ENCODE data around the genes CMIP and SDR42E1.

DNA sequence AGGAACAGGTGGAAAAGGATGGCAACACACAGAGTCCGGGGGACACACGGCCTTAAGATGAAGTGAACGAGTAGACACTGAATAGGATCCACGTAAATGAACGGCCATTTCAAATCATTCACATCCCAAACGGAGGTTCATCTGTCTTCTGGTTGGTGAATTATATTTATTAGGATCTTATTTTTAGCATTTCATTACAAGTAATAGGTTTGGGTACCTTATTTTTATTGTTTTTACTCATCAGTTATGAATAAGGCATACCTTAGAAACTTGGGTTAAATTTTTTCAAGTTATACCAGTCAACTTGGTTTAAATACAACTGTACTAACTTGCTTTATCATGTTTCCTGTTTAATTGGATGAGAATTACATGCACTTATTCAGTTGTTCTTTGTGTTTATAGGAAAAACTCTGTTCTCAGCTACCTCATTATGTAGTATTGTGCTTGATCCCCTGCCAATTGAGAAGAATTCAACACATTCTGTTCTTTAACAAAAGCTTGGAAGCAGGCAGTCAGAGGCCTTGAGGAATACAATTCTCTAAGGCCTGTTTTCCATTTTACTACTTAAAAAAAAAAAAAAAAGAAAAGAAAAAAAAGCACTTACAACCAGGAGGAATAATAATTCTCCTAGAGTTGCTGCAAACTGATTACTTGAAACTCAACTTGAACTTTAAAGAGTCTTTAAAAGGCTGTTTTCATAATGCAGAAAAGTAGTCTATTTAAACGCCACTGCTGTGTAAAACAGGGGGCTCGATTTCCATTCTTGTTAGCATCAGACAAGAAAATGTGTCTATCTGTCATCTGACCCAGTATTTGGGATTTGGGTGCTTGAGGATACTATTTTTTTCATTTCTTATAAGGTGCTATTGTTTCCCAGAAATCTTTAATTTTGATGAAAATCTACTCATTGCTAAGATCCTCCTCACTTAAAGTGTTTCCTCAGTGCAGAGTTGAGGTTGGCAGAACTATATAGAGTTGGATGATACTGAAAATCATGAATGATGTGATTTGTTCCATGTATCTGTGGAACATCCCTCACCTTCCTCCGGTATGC is 60.5 kb upstream of the CMIP start:
- PRO-cap = no peak

- PRO-cap = no peak
These were observed 49.4 kb upstream of the CMIP start for GRCh38 chr16:81394922-81395821.

GRCh38 chr16:81444067-81444899 is at the start of gene CMIP:
Gene CMIP, plus strand, starts transcription at chr16:81444808.
- PRO-cap = bidirectional peak, plus-strand start at chr16:81444807, minus-strand start at chr16:81444712

DNA sequence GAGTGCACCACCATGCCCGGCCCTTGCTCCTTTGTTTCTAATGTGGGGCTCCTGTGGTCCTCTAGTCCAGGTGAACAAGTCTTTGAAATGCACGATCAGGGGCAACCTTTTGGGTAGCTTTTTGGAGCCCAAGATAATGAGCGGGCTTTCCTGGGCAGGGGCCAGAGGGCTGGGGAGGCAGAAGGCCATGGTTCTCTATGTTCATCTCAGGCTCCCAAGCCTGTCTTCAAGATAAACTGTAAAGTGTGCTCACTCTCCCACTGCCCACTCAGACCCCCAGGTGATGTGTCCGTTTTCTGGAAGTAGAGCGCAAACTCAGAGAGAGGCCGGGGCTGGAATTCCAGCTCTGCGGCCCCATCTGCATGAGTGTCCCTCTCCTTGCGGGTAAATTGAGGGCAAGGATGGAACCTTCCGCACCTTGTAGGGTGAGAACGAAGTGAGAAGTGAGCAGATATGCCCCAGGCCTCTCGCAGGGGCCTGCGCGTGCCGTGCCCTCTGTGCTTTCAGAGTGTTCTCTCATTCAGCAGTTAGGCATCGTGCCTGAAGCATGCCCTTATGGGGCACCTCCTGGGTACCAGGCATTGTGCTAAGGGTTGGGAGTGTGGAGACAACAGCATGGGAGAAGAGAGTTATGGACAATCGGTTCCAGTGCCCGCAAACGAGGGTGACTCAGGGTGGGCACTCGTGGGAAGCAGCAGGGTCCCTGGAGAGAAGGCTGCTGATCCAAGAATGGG is 23.6 kb downstream of the CMIP start:
- PRO-cap = no peak

DNA sequence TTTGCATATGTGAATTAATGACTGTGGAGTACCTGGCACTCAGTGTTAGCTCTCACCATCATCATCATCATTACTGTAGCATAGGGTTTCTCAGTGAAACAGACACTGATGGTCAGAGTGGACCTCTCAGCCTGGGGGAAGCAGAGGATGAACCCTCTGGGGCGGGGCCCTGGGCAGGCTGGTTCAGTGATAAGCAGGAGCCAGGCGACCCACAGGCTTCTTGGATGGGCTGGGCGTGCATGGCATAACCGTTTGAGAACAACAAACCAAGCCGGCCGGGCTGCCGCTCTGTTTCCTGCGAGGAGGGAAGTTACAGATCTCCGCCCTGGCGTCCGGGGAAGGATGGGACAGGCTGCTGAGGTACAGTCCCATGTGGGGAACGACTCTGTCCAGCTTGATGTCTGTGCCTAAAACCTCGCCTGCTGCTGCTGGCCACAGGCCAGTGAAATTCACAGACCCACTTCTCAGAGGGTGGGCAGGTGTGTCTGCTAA is 50.6 kb downstream of the CMIP start:
- PRO-cap = no peak

- PRO-cap = no peak
These were observed 68.7 kb downstream of the CMIP start for GRCh38 chr16:81512964-81513980.

- PRO-cap = no peak
These were observed 88.0 kb downstream of the CMIP start for GRCh38 chr16:81532439-81533165.

- PRO-cap = no peak
These were observed 102.2 kb downstream of the CMIP start for GRCh38 chr16:81546624-81547294.

DNA sequence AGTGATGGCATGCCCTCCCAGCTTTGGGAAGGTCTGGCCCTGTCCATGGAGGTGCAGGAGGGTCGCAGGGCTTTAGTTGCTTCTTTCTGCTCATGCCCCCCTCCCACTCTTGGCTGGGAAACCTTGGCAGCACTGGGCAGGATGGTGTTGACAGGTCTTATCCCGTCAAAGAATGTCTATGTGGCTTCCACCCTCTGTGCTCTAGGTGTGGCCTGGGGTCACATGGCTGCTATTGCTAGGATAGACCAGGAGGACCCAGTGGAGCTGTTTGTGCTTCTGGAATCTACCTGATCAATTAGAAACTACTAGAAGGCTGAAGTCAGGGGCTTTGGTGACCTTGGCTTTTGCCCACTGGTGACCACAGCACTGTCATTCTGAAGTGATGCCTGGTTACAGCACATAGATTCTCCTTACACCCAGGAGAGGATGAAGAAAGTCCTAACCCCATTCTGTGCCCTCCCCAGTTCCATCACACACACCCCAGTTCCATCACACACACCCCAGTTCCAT is 105.8 kb downstream of the CMIP start:
- PRO-cap = no peak

GRCh38 chr16:81583915-81584226 is 139.3 kb downstream of the CMIP start:
- PRO-cap = no peak

DNA sequence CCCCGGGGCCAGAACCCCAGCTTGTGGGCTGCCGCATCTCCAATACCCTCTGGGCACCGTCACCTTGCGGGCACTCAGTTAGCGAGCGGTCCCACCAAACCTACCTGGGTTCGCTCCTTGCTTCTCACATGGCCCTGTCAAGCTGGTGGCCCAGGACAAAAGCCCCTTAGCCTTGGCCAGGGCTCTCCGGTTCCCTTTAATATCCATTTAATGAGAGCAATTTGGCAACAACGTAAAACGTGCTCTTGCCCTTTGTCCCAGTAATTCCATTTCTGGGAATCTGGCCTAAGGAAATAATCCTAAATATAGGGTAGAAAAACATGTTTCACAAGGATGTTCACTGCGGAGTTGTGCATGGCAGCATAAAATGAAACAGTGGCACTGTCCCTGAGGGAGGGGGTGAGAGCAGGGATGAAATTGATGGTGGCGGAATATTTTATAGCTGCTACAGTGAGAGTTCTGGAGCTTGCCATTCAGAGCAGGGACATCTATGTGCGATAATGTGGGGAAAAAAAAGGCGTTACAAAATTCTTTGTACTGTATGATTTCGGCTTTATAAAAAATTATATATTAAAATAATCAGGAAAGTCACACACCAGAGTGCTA is 157.2 kb downstream of the CMIP start:
- PRO-cap = no peak

GRCh38 chr16:81632123-81632580 is 146.9 kb upstream of the PLCG2 start:
- PRO-cap = no peak

GRCh38 chr16:81633742-81634178 is 145.3 kb upstream of the PLCG2 start:
- PRO-cap = no peak

DNA sequence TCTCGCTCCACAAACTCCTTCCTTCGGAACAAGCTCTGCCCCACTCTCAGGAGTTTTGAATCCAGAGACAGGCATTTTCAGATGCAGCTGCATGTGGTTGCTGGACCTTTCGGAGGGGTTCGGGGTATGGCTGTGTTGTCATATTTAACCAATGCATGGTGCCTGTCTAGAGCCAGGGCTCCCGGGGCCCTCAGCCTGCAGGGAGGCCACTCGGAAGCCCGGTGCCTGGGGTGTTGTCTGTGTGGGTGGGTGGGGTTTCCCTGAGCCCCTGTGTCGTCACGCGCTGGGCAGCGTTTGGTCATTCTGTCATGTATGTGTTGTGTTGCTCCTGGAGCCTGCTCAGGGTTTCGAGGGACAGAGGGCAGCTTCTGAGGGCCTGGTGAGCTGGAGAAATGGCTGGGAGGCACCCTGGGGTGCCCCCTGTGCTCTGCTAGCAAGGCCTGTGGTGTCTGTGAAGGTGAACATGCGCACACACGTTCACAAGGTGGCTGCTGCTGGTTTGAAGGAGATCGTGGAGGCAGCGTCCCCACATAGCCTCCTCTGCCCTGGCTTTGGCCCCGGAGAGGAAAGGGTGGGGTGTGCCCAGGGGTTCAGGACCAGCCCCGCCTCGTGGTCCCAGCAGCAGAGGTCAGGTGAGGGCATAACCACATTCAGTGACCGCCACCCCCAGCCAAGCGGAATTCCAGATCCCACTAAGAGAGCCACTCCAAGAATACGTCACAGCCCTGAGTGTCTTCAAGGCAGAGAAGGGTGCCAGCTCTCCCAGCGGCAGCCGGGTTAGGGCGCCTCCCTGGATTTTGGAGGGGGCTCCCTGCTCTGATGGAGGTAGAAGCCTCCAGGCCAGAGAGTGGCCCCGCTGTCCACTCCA is 98.9 kb upstream of the PLCG2 start:
- PRO-cap = no peak

DNA sequence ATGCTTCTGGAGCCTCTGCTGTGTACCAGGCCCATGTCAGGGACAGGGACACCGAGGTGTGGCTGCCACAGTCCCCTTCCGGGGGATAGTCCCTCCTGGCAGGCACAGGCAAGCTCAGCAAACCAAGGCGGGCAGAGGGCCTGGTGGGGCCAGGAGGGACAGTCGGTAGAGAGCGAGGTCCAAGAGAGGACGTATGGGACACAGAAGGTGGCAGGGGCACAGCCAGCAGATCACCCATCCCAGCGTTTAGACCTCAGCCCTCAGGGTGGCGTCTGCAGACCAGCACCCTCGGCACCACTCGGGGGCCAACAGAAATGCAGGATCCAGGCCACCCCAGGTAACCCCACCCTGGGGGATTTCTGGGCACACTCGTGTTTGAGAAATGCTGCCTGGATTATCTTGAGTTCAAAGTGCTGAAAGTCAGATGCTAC is 71.1 kb upstream of the PLCG2 start:
- PRO-cap = no peak

DNA sequence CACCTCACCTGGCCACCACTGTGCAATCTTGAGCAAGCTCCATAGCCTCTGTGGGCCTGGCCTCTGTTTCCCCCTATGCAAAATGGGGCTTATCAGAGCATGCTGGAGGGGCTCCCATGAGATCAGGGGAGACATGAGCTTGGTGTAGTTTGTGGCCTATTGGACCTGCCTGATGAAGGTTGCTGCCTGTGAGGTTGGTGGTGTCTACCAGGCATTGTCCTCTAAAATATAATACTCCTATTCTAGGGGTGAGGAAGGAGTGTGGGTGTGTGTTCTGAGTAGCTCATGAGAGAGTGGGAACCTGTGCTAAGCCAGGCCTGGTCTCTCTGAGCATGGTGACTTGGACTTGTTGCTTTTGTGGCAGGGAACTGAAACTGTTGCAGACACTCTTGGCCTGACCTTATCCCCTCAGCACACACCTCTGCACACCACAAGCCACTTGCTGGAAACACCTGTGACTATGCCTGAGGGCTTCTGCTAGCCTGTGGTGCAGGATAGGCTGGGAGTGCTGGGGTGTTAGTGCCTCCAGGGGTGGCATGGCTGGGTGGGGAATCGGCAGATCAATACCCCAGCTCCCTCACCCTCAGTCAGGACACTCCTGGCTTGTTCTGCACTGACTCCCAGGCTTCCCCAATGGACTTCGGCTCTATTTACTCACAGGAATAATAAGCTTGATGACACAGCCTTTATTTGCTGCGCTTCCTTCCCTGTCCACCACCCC is 29.8 kb downstream of the PLCG2 start:
- PRO-cap = no peak

GRCh38 chr16:82011135-82011937 is at the start of gene SDR42E1:
Gene SDR42E1, minus strand, starts transcription at chr16:82011470.
- PRO-cap = no peak

DNA sequence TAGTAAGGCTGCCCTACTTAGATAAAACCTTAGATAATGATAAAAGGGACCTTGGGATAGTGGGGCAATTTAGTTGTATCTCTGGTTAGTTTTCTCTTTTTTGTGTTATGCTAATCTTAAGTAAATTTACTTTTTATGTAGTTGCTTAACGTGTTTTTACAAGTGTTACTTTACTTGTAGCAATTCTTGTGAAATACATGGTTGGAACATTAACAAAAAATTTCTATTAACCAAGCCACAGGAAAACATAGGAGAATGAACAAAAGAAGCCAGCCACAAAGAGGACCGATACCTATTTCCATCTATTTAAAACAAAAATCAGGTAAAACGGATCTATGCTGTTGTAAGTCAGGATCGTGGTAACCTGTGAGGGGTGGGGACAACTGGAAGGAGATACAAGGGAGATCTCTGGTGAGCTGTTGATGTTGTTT is 21.2 kb downstream of the HSD17B2 start:
- PRO-cap = no peak

DNA sequence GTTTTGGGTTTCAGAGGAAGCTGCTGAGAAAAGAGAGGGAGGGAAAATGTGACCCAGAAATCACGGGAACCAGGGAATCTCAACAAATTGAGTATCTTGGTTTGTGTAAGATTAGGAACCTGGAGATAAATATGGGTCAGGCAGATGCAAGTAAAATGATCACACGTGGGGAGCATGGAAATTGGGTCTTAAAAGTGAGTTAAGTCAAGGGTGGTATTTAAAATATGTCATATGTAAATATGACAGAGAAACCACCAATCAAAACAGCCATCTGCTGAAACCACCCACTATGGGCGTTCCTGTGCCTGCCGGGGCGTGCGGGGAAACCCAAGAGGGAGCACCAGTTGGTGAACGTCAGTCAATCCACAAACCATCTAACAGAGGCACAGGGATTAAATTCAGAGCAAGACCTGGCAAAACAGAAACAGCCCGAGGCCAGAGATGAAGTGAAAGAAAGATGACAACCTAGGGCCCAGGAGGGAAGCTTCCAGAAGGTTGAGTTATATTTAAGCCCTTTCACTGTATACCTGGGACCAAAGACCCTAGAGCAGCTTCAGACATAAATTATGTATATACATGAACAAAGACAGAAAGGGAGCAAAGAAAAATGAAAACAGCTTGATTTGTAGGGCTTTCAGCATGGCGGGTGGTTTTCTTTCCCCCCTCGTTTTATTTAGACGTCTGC is 33.5 kb downstream of the CDH13 start:
- PRO-cap = no peak

DNA sequence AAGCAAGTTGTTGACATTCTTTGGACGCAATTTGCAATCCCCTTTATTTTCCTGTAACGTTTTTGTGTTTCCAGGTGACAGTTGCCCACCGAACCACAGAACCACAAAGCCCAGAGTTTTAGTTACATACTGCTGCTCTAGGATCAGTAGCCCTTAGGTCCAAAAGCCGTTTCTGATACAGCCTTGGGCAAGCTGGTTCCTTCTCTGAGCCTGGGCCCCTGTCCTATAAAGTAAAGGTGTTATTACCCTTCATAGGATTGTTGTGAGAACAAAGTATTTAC is 461.5 kb downstream of the CDH13 start:
- PRO-cap = no peak